Epithelial cell of esophagus (primary cell): ENCODE measurements around the genes GSG1L2 and SHISA6.

DNA sequence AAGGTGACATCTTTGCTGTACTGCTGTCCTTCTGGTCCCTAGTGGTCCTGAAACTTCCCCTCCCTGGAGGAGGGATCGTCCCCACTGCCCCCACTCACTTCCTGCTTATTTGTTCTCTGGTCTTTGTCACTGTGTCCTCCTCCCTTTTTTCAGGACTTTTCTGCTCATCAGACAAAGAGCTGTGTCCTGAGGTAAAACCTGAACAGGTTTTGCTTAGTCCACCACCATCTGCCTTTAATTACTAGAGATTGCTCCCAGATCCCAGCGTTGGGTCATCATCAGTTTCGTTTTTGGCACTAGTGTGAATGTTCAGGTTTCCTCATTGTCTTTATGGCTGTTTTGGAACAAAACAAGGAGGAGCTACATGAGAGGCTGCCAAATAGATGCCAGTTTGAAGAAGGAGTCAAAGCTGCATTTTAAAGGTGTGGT lies 195.8 kb downstream of the NTN1 start:
- RRBS, result no CpG with 5 or more reads among the region's 3 CpGs

DNA sequence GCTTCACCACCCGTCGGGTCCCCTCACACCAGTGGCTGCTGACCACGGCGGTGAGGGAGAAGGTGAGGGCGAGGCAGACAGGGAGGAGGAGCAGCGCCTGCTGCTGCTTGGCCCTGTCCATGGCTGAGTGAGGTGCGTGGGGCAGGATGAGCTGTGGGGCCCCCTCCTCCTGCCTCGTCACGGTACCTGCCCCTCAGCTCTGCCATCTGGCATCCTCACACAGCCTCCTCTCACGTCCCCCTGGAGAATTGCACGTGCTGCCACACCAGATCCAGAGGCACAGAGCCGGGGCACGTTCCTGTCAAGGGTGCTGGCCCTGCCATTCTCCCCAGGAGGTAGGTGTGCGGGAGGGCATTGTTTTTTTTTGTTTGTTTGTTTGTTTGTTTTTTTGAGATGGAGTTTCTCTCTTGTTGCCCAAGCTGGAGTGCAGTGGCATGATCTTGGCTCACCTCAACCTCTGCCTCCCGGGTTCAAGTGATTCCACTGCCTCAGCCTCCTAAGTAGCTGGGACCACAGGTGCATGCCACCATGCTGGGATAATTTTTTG lies at the start of gene GSG1L2:
TSS of gene GSG1L2 (minus strand) at position 129 of the 547 bp plus-strand sequence.
- RRBS, result no CpG with 5 or more reads among the region's 15 CpGs

DNA sequence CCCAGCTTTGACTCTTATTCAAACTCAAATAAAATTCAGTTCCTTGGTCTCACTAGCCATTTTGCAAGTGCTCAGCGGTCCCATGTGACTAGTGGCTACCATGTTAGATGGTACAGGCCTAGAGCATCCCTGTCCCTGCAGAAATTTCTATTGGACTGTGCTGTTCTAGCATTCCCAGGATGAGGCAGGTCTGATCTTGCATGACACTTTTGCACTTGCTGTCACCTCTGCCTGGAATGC lies 93.1 kb downstream of the GAS7 start:
- RRBS, result no CpG with 5 or more reads among the region's 1 CpG

GRCh38 chr17:10116900-10118057 lies 81.1 kb downstream of the GAS7 start:
- RRBS, result no CpG with 5 or more reads among the region's 16 CpGs

DNA sequence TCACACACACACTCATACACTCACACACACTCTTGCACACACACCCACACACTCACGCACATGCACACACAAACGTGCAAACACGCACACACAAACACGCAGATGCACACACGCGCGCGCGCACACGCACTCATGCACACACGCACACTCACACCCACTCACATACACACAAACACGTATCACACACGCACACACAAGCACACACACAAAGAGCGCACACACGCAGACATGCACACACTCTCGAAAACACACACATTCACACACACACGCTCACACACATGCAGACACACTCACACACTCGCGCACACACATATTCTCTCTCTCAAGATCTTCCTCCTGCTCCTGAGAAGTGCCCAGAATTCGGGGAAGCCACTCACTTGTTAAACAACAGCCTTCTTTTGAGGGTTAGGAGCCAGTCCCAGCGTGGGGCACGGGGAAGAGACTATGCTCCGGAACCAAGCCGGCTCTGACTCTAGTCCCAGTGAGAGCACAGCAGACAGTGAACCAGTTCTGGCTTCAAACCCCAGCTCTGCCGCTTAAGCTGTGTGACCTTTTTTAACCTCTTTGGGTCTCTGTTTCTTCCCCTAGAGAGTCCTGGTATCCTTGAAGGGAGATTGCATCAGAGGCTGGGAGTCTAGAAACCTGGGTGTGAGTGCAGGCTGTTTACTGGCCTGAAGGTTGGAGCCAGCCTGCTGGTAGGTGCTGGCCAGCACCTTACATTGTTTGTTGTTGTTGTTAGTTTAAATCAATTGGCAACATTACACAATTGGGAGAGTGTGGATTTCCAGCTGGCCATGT lies 71.9 kb downstream of the GAS7 start:
- RRBS, result no CpG with 5 or more reads among the region's 25 CpGs

- RRBS, result no CpG with 5 or more reads among the region's 10 CpGs
Measured at GRCh38 chr17:10151844-10152574, 46.4 kb downstream of the GAS7 start.

- RRBS, result no CpG with 5 or more reads among the region's 5 CpGs
Measured at GRCh38 chr17:10166617-10166963, 31.8 kb downstream of the GAS7 start.

DNA sequence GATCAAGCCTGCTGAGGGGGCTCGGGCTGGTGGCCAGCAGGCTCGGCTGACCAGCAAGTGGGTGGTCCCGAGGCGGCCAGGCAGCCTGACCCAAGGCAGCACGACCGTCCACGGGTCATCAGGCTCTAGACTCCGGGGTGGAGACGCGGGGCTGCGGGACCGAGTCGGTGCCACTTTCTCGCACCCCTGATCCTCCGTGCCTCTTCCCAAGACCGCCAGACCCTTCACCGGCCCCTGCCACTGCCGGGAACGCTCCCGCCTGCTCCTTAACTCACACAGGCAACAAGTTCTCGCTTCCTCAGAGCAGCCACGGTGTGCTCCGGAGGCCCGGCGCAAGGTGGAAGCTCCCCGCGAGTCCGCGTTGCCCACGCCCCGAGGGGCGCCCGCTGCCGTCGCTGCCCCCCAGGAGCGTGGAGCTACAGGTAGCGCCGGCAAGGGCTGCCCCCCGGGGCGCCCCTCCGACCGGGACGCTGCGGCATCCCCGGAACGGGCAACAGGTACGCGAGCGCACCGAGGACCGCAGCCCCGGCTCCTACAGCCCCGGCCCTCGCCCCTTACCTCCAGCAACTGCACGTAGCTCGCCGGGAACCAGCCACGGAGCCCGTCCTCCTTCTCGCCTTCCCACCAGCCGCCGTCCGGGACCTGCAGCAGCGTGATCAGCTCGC lies 624 bp downstream of the GAS7 start:
- RRBS, result 4% methylated on average over 32 of the region's 65 CpGs

DNA sequence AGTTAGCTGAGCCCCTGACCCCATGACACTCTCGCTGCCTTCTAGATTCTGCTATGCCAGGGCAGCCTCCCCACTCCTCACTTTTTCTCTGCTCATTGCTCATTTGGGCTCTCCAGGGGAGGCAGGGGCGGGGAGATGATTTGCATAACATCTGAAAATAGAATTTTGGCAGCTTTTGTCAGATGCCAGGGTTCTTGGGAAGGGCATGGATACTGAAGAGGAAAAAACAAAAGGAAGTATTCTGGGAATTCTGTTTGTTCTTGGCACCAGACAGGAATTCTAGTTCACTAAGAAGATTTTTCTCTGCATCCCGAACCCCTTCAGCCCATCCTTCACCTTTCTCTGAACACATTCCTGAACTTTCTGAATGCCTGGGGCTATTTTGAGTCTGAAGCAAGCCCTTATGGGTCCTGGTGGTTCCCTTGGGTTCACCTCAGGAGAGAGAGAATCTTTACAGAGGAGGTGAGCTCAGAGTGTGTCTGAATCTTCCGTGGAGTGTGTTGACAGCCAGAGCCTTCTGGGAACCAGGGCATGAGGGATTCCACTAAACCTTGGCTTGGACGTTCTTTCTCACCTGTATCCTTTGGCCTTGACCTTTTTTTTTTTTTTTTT lies 78.2 kb upstream of the GAS7 start:
- RRBS, result no CpG with 5 or more reads among the region's 5 CpGs

- RRBS, result no CpG with 5 or more reads among the region's 1 CpG
Measured at GRCh38 chr17:10579341-10579670, 29.8 kb upstream of the MYH2 start.

DNA sequence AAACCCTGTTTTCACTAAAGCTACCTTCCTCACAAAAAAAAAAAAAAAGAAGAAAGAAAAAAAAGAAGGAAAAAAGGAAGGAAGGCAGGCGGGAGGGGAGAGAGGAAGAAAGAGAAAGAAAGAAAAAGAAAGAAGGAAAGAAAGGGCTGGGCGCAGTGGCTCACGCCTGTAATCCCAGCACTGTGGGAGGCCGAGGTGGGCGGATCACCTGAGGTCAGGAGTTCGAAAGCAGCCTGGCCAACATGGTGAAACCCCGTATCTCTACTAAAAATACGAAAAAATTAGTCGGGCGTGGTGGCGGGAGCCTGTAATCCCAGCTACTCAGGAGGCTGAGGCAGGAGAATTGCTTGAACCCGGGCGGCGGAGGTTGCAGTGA lies 354 bp upstream of the TMEM220 start:
- RRBS, result no CpG with 5 or more reads among the region's 14 CpGs

- RRBS, result no CpG with 5 or more reads among the region's 5 CpGs
Measured at GRCh38 chr17:11174316-11174766, 66.7 kb upstream of the SHISA6 start.

- RRBS, result 3% methylated on average over 41 of the region's 100 CpGs
Measured at GRCh38 chr17:11240010-11240881, 767 bp upstream of the SHISA6 start.

DNA sequence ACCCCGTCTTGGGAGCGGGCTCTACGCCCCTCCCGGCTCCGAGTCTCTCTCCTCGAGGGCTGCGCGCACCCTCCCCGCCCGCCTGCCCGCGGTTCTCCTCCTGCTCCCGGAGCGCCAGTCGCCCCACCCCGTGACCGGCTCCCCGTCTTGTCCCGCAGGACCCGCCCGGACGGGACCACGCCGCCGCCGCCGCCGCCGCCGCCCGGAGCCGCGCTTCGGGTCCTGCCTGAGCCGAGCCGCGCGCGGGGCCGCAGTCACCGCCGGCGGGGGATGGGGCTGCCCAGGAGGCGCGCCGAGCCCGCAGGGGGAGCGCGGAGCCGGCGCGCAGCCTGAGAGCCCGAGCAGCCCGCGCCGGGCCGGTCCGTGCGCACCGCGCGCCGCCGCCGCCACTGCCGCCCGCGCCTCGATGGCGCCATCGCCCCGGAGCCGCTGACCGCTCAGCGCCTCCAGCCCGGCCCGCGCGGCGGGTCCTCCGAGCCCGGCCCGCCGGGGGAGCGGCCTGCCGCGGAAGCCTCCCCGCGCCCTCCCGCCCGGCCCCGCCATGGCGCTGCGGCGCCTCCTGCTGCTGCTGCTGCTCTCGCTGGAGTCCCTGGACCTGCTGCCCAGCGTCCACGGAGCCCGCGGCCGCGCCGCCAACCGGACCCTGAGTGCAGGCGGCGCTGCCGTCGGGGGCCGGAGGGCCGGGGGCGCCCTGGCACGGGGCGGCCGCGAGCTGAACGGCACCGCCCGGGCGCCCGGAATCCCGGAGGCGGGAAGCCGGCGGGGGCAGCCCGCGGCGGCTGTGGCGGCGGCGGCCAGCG lies at the start of gene SHISA6:
TSS of gene SHISA6 (plus strand) at position 332 of the 800 bp plus-strand sequence.
- RRBS, result 3% methylated on average over 79 of the region's 131 CpGs

GRCh38 chr17:12043101-12043993 lies 22.7 kb downstream of the MAP2K4 start:
- RRBS, result no CpG with 5 or more reads among the region's 6 CpGs

GRCh38 chr17:12077734-12078278 lies 57.1 kb downstream of the MAP2K4 start:
- RRBS, result no CpG with 5 or more reads among the region's 3 CpGs

DNA sequence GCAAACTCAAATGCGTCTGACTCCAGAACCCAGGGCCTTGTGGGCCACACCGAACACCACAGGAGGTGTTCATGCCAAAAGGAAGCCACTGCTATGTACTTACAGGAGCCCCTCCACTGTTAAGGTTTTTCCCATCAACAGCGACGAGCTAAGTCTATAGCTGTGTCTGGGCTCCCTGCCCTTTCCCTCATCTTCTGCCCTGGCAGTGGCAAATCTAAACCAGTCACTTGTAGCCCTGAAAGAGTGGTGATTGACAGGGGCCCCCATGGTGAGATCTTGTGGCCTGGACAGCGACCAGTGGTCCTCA lies 57.6 kb upstream of the ARHGAP44 start:
- RRBS, result no CpG with 5 or more reads among the region's 5 CpGs

DNA sequence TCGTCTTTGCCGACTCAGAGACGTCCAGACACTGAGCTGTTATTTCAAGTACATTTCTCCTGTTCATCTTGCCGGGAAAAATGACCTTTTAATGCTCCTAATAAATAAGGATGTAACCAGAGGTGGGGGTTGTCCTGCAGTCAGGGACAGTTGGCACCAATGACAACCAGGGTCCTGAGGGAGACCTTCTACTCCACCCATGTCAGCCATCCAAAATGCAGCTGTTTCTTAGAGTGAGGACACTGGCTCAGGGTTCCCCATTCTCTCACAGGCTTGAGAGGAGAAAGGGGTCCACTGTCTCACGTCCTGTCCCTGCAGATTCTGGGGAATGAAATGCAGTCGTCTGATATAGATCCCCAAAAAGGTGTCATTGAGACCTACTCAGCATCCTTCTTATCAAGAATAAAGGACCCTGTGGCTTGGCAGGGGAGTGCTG lies 28.5 kb downstream of the ELAC2 start:
- RRBS, result no CpG with 5 or more reads among the region's 6 CpGs

DNA sequence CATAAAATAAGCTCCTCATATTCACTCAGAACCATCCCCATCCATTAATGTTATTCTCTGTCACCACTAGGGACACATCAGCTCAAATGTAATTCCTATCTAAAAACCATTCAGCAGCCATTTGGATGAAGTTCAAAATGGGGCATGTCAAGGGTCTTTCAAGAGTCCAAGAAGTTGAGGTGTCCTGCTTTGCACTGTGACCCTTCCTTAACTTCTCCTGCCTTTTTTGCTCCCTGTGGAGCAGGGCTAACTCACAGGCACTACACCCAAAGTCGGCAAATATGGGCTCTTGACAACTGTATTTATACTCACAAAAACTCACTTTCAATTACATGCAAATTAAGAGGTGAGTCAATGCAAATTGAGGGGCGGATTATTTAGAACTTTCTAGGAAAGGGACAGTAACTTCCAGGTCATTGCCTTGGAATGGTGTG lies 128.3 kb upstream of the COX10 start:
- RRBS, result no CpG with 5 or more reads among the region's 2 CpGs

DNA sequence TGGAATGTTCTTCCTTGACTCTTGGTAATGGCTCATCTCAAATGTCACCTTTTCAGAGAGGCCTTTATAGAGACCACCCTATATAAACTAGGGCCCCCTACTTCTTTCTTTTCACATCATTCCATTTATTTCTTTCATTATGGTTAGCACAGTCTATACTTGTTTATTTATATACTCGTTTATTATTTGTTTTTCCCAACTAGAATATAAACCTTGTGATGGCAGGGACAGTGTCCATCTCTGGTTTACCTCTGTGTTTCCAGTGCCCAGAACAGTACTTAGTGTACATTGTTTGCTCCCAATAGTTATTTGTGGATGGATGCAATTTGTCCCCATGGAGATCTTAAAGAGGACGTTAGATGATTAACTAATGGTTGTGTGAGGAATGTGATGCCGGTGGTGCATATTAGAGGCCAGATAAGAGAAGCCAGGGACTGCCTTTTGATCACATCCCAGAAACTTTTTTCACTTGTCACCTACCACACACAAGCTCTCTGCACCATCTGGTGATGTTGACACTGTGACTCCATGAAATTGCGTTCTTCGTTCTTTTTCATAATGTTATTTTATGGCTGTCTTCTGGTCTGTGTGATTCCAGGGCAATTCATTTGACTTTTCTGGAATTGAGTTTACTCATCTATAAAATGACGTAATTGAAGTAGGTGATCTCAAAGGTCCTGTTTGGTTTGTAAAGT lies 1.0 kb downstream of the COX10 start:
- RRBS, result no CpG with 5 or more reads among the region's 6 CpGs